Airway epithelial cell (primary cell): ENCODE results near the genes HYAL1 and CACNA2D2.

GRCh38 chr3:50220978-50221674 is 14.9 kb upstream of the GNAI2 start:
- RAMPAGE, long total RNA, result no peak

DNA sequence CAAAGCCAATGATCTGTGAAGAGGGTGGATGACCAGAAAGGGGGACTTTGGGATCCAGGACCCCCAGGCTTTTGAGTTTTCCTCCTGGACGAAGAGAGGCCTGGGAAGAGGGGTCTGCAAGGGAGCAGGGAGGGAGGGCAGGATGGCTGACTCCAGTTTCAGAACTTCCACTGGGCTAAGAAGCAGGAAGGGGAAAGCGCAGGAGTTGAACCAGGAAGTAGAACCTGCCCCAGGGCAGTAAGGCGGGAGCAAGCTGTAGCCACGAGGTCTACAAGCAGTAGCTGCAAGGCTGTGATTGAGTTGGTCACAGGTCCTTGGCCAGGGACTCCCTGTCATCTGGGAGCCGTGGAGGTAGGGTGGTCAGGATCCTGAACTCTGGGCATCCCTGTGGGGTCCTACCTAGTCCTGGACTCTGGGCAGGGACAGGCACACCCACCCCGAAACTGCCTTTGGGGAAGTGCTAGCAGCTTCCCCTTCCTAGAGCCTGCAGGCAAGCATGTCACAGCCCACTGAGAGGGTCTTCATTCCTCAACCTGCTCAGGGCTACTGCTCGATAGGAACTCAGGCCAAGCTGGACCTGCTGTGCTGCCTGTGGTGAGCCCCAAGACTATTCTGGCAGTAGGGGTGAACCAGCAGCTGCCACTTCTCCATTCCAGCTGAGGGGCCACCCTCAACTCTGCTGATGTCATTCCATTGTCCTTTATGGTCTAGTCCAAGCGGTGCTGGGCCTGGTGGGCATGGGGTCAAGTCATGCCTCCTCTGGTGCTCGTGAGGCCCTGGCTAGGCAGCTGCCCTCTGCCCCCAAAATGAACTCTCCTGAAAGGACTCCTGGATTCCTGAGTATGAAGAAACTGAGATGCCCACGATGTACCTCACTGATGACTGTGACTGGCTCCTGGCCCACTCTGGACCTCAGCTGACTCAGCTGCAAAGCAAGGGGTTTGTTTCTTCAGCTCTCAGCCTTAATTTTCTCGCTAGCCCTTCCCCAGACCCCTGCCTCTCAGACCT is 5.6 kb upstream of the GNAI2 start:
- RAMPAGE, long total RNA, result no peak

GRCh38 chr3:50252814-50253435 is 16.0 kb upstream of the SEMA3B start:
- RAMPAGE, long total RNA, result no peak

DNA sequence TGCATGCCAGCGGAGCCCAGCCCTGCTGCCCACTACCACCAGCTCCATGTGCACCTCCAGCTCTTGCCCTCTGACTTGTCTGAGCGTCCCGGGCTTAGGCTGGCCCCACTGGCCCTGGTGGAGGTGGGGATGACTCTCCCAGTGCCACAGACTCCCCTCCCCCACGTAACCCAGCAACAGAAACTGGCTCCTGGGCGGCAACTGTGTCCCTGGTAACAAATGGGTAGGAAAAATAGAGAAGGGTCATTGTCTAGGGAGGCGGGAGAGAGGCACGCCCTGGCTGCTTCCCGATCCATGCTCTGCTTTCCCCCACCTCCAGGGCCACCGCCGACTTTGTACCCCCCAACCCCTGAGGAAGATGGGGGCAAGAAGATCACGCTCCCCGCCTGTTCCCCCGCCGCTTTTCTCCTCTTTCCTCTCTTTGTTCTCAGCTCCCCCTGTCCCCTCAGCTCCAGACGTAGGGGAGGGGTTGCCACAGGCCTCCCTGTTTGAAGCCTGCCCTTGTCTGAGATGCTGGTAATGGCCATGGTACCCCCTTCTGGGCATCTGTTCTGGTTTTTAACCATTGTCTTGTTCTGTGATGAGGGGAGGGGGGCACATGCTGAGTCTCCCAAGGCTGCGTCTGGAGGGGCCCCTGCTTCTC is 10.8 kb upstream of the SEMA3B start:
- RAMPAGE, long total RNA, result no peak

- RAMPAGE, long total RNA, result no peak
Observed at GRCh38 chr3:50259725-50260748, 8.9 kb upstream of the SEMA3B start.

- RAMPAGE, long total RNA, result no peak
Observed at GRCh38 chr3:50262767-50264058, 5.7 kb upstream of the SEMA3B start.

DNA sequence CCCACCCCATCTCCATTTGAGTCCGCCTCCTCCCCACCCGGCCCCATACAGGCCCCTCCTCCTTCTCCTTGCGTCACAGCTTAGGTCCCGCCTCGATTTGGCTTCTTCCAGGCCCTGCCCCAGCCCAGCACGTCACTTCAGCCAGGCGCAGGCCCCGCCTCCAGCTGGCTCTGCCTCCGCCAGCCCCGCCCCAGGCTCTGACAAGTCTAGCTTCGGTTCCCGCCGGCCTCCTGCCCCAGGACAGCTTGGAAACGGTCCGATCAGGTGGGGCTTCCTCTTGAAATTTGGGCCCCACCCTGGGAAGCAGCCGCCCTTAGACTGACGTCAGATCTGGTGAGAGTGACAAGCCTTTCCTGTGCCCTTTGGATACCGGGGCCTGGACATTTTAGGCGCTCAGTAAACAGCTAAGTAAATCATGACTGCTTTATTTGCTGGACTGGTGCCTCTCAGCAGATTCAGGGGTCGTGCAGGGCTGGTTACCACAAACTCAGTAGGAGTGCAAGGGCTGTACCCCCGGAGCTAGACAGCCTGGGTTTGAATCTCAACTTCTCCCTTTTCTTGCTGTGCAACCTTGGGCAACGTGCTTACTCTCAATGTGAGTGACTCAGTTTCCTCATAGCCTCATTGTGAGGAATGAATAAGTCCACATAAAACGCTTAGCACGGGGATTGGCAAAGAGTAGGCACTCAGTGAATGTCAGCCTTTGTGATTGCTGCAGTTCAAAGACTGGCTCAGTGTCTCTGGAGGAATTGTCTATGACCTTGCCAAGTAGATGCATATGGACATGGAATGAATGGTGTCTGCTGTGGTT is 484 bp upstream of the HYAL3 start:
- RAMPAGE, long total RNA, result no peak

GRCh38 chr3:50302832-50304005 is at the start of gene HYAL1:
TSS of gene HYAL1 (minus strand) at chr3:50303574.
- RAMPAGE, long total RNA, result start-site peak on the minus strand at chr3:50303565-50303654, 64 and 44 reads in 2 replicates

DNA sequence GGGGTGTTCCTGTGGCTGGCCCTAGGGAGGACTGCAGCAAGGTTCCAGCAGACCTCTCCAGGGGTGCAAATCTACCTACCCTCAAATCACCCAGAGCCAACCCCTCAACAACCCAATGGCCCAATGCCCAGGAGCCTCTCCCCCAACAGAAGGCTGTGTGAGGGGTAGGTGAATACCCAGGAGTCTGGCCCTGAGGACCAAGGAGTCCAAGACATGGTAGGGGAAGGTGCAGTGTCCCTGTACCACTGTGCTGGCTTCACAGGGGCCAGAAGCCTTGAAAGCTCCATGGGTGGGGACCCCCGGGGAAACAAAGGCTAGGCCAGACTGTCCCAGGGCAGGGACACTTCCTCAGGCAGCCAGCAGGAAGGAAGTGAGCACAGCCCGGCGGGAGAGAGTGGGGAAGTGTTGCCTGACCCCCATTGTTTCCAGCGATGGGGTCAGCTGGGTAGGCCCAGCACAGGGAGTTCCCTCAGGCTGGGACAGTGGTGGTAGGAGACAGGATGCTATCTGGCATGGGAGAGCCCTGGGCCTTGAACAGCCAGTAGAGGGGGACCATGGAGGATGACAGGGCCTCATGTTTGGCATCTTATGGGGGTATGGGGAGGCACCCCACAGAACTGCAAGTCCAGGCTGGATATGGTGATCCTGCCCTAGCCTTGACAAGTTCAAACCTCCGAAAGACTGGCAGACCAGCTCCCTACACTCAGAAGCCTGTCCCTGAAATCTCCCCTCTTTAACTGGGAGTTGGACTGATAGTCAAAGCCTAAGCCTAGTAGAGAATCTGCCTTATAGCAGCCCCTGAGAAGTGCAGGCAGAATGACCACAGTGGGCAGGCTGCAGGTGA is 1.1 kb upstream of the HYAL2 start:
- RAMPAGE, long total RNA, result no peak

DNA sequence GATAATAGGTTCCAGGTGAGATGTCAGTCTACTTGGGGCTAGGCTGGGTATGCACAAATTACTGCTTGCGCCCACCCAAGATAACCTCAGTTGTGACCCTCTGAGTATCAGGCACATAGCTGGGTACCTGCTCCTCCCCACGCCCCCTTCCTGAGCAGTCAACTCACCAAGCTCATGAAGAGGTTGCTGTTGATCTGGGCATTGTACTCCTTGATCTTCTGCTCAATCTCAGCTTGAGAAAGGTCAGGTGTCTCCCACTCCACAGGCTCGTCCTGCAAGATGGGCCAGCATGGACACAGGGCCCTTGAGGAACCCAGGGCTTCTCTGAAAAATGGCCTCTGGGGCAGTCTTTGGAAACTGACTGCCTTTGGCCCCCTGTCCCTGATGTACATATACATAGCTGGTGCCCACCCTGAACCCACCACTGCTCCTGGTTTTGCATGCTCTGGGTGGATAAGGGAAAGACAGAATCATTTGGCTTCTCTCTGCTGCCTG is 3.9 kb upstream of the TUSC2 start:
- RAMPAGE, long total RNA, result no peak

DNA sequence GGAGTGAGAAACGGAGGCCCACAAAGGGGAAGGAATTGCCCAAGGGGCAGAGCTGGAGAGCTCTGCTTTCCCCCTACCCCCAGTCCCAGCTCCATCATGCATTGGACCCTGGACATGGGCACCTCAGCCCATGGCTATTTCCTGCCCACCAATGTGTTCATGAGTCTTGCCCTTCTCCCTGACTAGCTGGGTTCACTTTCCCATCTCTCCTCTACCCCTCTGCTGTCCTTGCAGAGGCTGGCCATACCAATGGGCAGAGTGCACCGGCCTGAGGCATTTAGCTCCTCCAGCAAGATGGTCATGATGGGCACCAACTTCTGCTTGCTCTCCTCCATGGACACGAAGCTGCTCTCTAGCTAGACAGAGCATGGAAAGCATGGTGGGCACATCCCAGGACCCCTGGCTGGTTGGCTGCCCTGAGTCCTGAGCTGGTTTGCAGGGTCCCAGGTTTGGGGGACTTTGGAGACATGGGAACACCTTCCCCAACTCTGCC is 1.4 kb downstream of the NPRL2 start:
- RAMPAGE, long total RNA, result no peak

GRCh38 chr3:50365018-50365914 is 5.9 kb upstream of the TMEM115 start:
- RAMPAGE, long total RNA, result no peak

DNA sequence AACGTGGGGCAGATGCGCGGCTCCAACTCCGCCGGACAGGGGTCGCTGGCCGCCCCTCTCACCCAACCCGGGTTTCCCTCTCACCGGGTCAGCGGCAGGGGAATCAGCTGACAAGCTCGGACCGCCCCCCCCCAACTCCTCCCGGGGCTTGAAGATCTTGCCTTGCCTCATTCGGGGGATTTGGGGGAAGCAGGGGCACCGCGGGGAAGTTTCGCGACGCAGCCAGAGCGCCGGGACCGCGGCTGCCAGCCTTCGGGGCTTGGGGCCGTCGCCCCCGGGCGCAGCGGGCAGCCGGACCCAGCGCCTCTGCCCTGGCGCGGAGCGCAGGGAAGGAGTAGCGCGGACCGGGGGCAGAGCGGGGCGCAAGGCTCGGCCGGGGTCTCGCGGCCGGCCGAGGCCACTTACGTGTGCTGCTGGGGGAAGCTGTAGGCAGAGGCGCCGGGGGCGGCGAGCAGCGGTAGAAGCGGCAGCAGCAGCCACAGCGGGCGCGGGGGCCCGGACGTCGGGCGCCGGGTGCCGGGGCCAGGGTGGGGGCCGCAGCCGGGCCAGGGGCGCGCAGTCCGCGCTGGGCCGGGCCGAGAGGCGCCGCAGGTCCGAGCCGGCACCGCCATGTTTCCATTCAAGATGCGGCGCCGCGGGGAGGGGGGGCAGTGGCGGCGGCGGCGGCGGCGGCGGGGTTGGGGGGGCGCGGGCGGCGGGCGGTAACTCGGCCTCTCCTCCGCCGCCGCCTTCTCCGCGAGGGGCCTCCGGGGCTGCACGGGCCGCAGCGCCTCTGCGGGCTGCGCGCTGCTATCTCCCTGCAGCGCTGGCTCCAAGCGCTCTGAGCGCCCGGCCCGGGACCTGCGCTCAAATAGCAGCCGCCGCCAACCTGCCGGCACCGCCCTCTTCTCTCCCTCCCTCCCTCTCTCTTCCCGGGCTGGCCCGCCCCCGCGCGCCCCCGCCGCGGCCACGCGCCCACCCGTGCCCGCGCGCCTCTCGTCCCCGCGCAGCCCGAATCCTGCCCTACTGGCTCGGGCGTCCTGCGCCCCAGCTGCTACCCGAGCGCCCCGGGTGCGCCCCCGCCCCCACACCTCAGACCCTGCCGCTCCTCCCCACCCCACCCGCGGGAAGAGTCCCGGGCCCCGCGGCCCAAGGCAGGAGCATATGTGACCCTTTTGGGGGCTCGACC is at the start of gene CACNA2D2:
CACNA2D2 (minus strand) TSS at position 822 of the 1,168 bp plus-strand sequence.
- RAMPAGE, long total RNA, result no peak

DNA sequence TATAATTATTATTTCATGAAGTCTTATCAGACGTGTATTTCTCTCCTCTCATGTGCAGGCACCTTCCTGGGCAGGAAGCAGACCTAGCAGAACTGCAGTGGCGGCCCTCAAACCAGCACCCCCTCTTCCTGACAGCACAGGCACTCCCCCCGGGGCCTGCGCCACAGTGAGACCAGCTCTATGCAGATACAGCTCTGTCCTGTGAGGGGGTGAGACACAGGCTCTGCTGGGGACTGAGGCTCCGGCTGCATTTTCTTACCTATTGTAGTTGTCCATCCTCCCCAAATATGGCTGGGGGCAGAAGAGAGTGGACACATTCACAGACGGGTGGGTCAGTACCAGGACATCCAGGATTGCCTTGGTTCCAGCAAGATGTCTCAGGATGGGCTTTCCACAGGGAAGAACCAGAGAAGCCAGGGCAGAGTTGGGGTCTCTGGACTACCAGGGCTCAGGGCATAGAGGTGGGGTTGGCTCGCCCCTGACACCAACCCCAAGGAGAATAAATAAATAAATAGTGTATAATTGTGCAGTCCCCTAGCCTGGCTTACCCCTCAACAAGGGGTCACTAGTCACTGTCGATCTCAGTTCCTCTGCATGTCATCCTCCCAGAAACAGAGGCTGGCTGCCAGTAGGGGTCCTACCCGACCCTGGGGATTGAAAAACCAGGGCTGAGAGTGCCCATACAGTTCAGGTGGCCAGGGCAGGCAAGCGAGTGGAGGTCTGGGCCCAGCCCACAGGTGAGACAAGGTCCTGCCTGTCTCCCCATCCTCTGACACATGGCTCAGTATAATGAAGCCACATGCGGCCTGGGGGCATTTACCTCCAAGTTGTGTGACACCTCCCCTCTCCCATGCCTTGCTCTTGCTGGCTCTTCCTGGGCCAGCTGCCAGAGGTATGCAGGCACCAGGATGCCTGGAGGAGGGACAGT is 4.7 kb downstream of the CISH start:
- RAMPAGE, long total RNA, result no peak

DNA sequence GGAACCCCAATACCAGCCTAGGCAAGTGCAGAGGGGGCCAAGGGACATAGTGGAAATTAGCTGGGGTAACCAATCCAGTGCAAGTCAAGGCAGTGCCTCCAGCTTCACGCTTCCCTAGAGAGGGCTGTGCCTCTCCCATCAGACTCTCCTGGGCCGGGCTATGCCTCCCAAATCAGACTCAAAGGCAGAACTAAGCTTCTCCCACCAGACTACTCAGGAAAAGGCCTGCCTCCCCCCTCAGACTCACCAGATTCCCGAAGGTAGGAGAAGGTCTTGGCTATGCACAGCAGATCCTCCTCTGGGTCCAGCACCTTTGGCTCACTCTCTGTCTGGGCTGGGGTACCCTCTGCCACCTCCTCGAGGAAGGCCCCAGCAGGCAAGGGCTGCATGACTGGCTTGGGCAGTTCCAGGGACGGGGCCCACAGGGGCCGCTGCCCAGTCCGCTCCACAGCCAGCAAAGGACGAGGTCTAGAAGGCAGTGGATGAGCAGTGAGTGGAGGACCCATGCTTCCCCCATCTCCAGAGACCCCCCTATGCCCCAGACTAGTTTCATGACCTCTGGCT is 3.4 kb downstream of the CISH start:
- RAMPAGE, long total RNA, result no peak

DNA sequence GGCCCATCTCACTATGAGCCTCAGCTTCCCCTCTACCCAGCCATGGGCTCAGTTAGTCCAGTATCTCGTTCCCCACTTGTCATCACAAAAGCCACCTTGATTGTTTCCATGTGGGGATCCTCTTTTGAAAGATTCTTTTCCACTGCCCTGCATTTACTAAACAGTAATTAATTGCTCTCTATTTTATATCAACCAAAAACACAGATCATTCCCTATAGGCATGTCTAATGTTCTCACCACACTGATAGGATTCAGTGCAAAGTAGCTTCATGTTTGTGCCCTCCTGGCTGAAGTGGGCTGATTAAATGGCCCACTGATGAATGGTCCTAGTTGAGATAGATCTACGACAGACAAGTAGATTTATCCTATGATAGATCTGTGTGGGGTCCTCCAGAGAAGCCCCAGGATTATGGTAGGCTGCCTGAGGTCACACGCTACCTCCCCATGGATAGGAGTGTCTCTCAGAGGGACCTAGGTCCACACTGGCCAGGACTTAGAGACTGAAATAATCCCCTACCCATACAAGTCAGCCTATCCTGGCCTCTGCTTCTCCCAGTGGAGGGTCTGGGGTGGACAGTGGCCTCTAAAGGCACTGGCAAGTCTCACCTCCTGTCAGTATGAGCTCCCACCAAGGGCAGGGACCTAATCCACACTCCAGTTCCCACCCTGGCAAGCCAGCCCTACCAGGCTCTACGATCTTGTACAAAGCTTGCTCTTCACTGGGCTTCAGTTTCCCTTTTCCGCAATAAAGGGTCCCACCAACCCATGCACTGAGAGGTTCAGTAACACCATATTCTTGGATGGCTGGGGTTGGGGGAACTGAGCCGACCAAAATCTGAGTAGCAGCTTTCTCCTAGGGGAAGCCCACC is 2.6 kb downstream of the CISH start:
- RAMPAGE, long total RNA, result no peak

- RAMPAGE, long total RNA, result no peak
Observed at GRCh38 chr3:50617894-50618746, 1.2 kb downstream of the MAPKAPK3 start.

DNA sequence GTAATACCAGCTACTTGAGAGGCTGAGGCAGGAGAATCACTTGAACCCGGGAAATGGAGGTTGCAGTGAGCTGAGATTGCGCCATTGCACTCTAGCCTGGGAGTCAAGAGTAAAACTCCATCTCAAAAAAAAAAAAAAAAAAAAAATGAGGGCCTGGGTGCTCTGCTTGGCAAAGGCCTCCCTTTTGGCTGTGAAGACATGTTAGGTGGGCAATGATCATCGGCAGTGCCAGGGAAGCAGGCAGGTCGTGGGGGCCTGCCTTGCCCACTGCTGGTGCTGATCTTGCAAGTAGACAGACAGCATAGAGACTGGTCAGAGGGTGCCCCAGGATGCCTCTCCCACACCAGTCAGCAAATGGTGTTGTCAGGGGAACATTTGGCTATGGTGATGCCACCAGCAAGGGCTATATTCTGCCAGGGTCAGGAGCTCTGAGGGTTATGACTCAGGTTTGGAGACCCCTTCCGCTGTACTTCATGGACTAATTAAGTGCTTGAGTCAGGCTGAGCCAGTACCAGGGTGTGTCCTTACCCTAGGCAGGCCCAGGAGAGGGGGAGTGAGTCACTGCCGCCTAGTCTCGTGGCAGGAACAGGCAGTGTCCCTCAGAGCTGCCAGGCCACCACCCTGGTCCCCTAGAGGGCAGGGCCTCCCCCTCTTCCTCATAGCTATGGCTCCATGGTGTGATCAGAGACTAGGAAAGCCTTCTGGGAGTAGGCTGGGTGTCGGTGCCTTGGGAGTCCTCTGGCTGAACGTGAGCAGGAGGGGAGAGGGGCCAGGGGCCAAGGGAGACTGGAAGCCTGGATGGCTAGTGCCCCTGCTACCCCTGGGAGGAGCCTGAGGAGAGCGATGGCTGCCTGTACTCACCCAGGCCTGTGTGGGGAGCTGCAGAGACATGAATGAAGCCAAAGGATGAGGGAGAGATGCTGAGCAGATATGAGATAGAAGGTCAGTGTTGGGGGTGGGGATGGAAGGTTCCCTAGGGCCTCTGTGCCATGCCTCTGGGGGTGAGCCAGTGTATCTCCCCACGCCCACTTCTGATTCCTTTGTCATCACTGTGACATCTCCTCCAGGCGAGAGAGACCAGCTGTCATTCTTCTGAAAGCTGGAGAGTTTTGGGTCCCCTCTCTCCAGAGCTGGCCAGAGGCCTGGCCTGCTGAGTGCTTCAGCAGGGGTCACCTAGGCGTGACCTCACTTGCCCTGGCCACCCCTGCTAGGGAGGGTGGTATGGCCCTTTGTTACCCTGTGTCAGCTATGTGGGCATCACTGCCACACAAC is 10.5 kb downstream of the MAPKAPK3 start:
- RAMPAGE, long total RNA, result no peak

- RAMPAGE, long total RNA, result no peak
Observed at GRCh38 chr3:50662014-50662548, 12.6 kb upstream of the DOCK3 start.

- RAMPAGE, long total RNA, result no peak
Observed at GRCh38 chr3:51968456-51968837, 1.2 kb upstream of the PCBP4 start.